Measurements from ENCODE around the genes SRP72, NOA1, CENPC and TMPRSS11D.

DNA sequence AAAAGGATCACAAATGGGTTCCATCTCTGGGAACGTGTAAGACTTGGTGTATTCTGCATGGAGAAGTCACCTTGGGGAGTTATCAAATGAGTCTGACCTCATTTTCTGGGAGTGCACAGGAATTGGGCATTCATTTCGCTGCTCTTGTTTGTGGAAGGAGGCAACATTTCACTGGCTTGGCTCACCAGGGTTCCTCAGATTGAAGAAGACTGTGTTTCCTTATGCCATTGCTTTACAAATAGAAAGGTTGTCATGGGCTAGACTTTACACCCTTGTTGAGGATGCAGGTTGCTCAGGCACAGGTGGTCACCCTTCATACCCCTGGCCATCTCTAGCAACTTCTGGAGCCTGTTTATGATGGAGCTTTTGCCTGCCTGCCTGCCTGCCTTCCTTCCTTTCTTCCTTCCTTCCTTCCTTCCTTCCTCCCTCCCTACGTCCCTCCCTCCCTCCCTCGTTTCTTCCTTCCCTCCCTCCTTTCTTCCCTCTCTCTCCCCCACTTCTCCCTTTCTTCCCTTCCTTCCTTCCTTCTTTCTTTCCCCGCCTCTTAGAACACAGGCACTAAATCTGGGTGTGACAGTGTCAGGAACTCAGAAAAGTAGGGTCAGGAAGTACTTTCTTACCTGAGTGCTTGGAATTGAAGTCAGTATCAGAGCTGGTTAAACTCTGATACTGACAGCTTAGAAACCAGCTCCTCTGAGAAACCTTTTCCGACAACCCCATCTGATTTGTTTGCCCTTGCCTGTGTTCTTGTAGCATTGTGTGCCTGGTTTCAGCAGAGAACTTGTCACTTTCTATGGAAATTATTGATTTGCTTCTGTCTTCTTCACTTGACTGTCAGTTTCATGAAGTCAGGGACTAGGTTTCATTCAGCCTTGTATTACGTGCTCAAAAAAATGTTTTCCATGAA, 114.1 kb downstream of the AASDH start:
- PRO-cap: no peak
- RAMPAGE, long total RNA, 2 experiments: no peak in any of the 2 experiments

- PRO-cap: no peak
- RAMPAGE, long total RNA, 2 experiments: no peak in any of the 2 experiments
These were observed 4.7 kb upstream of the SRP72 start for GRCh38 chr4:56462584-56463192.

DNA sequence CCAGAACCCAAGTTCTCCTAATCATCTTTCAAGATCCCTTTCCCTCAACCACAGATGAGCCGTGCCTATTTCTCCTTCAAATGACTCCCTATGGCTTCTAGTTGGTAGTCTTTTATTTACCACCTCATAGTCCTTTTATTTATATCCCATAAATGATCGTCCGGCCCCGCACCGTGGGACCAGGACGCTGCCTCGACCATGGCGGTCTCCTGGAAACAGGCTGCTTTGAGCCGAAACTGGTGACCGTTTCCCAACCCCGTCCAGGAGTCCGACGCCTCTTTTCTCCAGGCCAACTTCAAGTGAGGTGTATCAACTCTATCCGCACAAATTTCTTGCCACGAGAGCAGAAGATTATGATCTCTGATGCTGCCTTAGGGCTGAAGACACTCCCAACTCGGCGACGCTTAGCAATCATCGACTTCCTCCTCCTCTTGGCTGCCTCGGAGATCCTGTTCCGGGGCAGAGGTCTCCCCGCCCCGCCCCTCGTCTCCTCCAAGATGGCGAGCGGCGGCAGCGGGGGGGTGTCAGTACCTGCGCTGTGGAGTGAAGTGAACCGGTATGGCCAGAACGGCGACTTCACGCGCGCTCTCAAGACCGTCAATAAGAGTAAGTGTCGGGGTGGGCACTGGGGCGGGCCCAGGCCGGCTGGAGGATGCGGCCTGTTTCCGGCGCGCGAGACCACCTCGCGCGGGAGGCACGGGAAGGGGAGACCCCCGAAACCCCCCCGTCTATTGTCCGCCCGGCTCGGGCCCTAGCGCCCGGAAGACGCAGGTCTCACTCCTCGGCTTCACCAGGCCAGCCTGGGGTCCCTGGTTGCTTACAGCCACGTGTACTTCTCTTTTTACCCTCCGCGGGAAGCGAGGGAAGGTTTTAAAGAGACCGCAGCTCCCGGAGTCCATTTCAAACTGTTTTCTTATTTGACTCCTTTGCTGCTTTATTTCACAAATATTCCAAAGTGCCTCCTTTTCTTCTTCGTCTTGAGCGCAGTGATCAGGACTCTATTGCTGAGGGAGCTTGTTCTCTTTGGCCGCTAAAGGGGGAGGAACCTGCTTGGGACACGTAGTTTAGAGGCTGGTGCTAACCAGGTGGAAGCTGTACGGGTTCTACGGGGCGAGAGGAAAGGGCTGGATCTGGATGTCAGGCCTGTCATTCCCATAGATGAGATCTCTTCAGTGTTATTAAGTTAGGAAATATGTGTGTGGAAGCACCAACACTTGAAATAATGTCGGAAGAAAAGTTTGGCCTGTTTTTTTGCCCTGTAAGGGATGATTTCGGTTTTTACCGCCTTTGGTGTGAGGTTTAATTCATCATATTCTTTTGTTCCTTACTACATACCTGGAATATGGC, at the start of gene SRP72:
TSS of gene SRP72 (plus strand) at position 479 of the 1,347 bp plus-strand sequence.
- PRO-cap: bidirectional peak, plus-strand start at position 495 of the sequence, minus-strand start at position 433 of the sequence
- RAMPAGE, long total RNA, 2 experiments: start-site peak on the plus strand in 2 of 2 experiments, centred at positions 478 to 484 of the sequence, 832 to 982 reads per replicate; start-site peak on the minus strand in 2 of 2 experiments, centred at positions 418 to 426 of the sequence, 23 to 30 reads per replicate

GRCh38 chr4:56655170-56655596, 25.9 kb downstream of the HOPX start:
- PRO-cap: unidirectional peak, plus-strand start at chr4:56655477
- RAMPAGE, long total RNA, 2 experiments: no peak in any of the 2 experiments

GRCh38 chr4:56658244-56658797, 22.8 kb downstream of the HOPX start:
- PRO-cap: no peak
- RAMPAGE, long total RNA, 2 experiments: no peak in any of the 2 experiments

GRCh38 chr4:56977367-56977945, at the start of gene NOA1:
Gene NOA1 (minus strand): TSS chr4:56977606.
- PRO-cap: bidirectional peak, plus-strand start at chr4:56977782, minus-strand start at chr4:56977565
- RAMPAGE, long total RNA, 2 experiments: start-site peak on the plus strand in 2 of 2 experiments, at chr4:56977640-56977785 at its widest, 42 to 99 reads per replicate; start-site peak on the minus strand in 2 of 2 experiments, at chr4:56977576-56977627 at its widest, 66 to 79 reads per replicate

- PRO-cap: no peak
- RAMPAGE, long total RNA, 2 experiments: no peak in any of the 2 experiments
These were observed 668 bp downstream of the POLR2B start for GRCh38 chr4:56979028-56980100.

DNA sequence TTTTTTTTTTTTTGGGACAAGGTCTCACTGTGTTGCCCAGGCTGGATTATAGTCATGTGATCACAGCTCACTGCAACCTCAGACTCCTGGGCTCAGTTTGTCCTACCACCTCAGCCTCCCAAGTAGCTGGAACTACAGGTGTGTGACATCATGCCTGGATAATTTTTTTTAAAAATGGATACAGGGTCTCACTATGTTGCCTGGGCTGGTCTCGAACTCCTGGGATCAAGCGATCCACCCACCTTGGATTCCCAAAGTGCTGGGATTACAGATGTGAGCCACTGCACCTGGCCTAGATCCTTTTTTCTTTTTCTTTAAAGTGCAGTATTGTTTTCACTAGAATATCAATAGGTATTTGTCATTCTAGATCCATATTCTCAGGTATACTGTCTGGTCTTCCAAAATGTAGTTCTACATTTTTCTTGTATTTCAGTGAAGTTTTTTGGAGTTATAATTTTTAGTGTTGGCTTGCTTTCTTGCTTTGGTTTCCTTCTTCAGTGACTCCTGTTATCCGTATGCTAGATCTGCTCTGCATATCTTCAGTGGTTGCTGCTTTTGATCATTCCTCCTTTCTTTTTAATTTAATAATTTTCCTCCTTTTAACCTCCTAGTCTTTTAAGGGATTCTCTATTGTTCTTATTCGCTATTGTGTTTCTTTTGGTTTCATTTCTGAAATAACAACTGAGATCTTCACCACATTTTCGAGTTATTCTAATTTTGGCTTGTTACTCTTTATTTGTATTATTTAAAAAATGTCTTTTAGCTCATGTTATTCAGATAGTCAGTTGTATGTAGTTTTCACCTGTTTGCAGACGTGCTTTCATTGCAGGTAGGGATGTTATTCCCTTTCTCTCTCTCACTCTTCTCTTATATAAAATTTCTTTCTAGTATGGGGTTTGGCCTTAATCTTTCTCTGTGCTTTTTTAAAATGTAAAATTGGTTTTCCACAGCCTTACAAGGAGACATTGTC, 25.1 kb downstream of the IGFBP7 start:
- PRO-cap: no peak
- RAMPAGE, long total RNA, 2 experiments: no peak in any of the 2 experiments

DNA sequence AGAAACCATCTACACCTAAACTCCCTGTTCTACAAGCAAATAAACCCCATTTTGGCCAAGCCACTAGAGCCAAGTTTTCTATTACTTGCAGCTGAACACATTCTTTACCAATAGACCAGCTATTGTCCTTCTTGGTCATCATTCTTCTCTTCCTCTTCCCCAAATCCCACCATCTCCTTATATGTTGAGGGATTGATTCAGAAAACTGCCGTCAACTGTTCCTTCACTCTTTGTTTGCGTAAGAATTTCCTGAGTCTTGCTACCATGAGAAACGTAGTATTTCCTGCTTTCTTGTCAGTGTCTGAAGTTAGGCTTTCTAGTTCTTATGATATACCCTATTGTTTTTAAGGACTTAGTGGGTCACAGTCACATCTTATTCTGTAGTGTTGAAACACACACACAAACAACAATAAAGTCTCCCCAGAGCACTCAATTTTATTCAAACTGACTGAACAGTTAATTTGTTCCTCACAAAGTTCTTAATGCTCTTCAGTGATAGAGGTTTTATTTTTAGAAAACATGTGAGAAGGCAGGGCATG, 20.1 kb downstream of the IGFBP7 start:
- PRO-cap: no peak
- RAMPAGE, long total RNA, 2 experiments: no peak in any of the 2 experiments

DNA sequence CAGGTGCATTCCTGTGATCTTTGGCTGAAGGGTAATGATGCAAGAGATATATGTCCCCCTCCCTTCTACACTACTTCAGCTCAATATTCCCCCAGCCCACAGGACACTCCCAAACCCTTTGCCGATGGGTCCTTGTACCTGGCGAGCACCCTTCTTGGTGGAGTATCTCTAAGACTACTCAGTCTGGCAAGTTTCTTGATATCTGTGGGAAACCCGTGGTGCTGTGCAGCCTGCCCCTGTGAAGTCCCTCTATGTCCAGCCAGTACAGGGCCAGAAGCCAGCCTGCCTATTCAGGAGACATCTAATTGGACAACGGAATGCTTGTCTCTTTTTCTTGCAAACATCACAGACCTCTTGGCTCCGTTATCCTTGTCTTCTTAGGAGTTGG, 3.6 kb upstream of the IGFBP7 start:
- PRO-cap: no peak
- RAMPAGE, long total RNA, 2 experiments: no peak in any of the 2 experiments

GRCh38 chr4:61203009-61203758, 3.1 kb downstream of the ADGRL3 start:
- PRO-cap: no peak
- RAMPAGE, long total RNA, 2 experiments: no peak in any of the 2 experiments

DNA sequence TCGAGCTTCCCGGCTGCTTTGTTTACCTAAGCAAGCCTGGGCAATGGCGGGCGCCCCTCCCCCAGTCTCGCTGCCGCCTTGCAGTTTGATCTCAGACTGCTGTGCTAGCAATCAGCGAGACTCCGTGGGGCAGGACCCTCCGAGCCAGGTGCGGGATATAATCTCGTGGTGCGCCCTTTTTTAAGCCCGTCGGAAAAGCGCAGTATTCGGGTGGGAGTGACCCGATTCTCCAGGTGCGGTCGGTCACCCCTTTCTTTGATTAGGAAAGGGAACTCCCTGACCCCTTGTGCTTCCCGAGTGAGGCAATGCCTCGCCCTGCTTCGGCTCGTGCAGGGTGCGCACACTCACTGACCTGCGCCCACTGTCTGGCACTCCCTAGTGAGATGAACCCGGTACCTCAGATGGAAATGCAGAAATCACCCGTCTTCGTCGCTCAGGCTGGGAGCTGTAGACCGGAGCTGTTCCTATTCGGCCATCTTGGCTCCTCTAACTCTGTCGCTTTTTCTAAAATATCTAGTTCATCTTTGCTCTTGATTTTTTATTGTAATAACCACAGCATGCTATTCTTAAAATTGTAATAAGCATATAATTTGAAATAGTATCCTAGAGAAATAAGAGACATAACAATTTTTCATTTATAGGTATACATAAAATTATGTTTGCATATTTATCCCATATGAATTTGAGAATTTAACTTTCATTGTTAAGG, 172.8 kb downstream of the ADGRL3 start:
- PRO-cap: no peak
- RAMPAGE, long total RNA, 2 experiments: no peak in any of the 2 experiments

GRCh38 chr4:63532847-63533235, 876.4 kb downstream of the TECRL start:
- PRO-cap: no peak
- RAMPAGE, long total RNA, 2 experiments: no peak in any of the 2 experiments

DNA sequence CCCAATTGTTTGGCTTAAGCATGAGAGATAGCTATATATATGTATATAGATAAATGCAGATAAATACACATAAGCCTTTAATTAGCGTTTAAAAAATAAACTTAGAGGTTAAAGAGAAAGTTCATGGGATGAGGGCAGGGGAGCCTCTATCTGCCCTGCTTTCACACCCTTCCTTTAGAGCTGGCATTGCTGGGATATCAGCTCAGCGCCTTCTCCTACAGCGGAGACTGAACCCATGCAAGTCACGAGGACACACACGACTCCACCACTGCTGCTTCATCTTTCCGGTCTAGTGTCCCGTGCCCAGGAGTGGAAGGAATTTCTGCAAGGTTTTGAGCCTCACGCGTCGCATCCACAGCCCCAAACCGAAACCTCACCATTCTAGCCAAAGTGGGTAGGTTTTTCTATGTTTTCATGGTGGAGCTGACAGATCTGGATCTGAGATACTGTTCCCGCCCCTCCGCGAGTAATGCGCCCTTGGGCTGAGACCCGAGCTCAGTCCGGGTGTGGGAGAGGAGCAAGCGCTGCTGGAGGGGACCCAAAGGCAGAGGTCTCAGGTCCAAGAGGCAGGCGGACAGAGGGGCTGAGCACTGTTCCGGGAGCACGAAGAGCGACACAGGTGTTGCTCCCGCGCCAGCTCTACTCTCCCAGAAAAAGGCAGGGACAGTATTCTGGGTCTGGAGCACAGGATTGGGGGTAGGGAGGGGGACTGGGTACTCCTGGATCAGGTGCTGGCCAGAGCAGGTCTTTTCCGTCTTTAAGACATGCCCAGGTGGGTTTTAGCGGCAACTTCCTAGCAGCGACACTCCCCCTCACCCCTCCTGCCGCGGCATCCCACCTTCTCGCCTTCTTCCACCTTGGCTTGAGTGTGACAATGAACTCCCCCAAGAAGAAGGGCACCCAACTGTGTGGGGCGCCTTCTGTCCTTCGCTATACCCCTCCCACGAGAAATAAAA, 2.0 kb downstream of the EPHA5 start:
- PRO-cap: unidirectional peak, plus-strand start at position 498 of the sequence
- RAMPAGE, long total RNA, 2 experiments: no peak in any of the 2 experiments

DNA sequence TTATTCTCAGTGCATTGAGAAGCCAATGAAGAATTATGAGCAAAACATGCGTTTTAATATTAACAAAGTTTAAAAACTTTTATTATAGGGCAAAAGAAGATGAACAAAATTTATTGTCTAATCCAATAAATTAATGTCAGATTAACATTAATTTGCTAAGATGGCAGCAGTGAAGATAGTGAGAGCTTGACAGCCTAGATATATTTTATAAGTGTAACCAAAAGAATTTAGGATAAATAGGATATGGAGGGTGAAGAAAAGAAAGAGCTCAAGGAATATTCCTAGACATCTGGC, 603.4 kb downstream of the CENPC start:
- PRO-cap: no peak
- RAMPAGE, long total RNA, 2 experiments: no peak in any of the 2 experiments

- PRO-cap: unidirectional peak, minus-strand start at chr4:67545307; bidirectional peak, plus-strand start at chr4:67545751, minus-strand start at chr4:67545449
- RAMPAGE, long total RNA, 2 experiments: start-site peak on the minus strand in 2 of 2 experiments, at chr4:67545360-67545566 at its widest, 19 to 276 reads per replicate
These were observed at the start of gene CENPC for GRCh38 chr4:67545107-67545897. Gene CENPC (minus strand): TSS chr4:67545503.

GRCh38 chr4:67883755-67884134, at the start of gene TMPRSS11D:
Gene TMPRSS11D (minus strand): TSS chr4:67884002.
- PRO-cap: no peak
- RAMPAGE, long total RNA, 2 experiments: no peak in any of the 2 experiments

GRCh38 chr4:68581479-68582152, 5.5 kb upstream of the UGT2B17 start:
- PRO-cap: no peak
- RAMPAGE, long total RNA, 2 experiments: no peak in any of the 2 experiments

DNA sequence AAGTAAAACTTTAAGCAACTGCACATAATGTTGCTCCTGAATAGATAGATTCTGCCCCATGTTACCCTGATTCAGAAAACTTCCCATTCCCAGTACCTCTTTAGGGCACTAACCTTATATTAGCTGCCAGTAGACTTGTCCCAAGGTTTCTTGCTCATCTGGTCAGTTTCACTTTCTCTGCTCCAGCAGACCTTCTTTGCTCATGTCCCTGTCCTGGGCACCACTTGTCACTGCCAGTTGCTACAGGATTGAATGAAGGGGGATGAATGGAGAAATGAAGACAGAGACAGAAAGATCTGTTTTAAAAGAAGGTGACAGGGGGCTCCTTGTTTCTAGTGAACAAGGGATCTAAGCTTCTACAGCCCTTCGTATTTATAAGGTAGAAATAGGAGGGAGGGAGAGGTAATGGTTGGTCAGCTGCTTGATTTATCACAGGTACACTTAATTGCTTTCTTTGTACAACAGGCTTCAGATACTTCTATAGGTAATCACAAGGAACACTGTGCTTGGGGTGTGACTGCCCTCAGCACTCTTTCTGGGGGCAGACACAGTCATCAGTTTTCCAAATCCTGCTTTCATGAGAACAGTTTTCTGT, 65.1 kb upstream of the UGT2B10 start:
- PRO-cap: no peak
- RAMPAGE, long total RNA, 2 experiments: no peak in any of the 2 experiments

DNA sequence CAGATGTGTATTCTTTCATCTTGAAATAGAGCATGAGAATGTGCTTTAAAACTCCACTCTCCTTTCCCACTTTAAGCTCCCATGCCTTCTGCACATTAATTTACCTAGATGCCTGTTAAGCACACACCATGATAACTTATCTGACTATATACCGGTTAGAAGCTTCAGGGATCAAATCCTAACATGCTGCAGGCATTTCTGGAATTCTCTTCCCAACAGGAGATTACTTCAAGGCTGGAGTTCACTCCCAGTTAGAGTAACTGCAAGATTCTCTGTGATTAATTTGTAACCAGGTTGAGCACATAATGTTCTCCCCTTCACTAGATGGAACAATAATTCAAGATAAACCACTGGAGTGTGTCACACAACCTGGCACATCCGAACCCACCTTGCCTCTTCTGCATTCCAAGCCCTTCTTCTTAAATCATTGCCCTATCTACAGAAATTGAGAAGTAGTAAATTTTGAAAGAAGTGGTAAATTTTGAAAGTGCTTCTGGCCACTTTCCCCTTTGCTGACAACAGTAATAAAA, 11.8 kb upstream of the UGT2A3 start:
- PRO-cap: no peak
- RAMPAGE, long total RNA, 2 experiments: no peak in any of the 2 experiments